AG10803 (cell line): ENCODE measurements around a stretch of chr1.

DNA sequence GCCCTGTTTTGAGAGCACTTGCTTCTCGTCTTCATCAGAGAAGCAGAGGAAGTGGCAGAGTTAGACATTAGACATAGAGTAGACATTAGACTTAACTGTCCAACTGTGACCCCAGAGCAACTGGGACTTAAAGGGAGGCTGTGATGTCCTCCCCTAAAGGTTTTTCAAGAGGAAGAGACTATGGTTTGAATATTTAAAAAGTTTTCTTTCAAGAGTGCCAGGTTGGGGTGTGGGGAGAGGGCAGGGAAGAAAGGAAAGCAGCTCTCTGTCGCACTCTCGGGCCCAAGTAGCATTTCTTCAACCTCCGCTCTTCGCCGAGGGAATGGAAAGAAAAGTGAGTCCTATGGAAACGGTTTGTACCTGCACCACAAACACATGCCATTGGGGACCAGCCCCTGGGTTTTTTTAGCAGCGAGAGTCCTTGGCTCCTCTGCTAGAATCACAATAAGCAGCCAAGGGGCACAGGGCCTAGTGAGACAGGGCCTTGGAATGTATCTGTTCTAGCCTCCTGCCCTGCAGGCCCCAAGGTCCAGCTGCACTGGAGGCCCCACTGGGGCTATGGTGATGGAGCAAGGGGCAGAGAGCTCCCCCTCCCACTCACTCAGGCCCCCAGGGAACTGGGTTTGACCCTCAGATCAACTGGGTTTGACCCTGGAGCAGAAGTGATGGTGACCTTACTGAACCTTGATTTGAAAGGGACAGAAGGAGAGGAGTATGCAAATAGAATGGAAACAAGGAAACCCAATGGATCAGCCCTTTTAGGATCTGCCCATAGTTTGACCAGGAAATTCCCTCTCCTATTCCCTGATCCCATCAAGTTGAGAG, 14.3 kb downstream of the SHISA4 start:
- RRBS: no CpG with 5 or more reads among the region's 8 CpGs

GRCh38 chr1:201969592-201970643, 12.5 kb upstream of the RNPEP start:
- RRBS: no CpG with 5 or more reads among the region's 9 CpGs

- RRBS: 49% methylated on average over 3 of the region's 26 CpGs
Observed at GRCh38 chr1:202018360-202019389, 8.3 kb downstream of the ELF3 start.

- RRBS: no CpG with 5 or more reads among the region's 4 CpGs
Observed at GRCh38 chr1:202046147-202046607, 35.8 kb downstream of the ELF3 start.

GRCh38 chr1:202063016-202063568, 52.7 kb downstream of the ELF3 start:
- RRBS: no CpG with 5 or more reads among the region's 3 CpGs

DNA sequence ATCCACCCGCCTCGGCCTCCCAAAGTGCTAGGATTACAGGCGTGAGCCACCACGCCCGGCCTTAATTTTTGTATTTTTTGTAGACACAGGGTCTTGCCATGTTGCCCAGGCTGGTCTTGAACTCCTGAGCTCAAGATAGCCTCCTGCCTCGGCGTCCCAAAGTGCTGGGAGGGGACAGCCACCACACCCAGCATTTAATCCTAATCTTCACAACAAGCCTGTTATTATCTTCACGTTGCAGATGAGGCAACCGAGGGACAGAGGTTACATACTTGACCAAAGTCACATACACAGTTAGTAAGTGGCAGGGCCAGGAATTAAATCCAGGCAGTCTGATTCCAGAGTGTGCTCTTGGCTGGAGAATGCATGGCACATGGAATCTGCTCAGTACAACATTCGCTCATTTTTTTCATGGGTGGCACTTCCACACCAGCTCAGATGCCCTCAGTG, 4.8 kb upstream of the GPR37L1 start:
- RRBS: no CpG with 5 or more reads among the region's 10 CpGs

GRCh38 chr1:202186977-202187539, 6.5 kb upstream of the LGR6 start:
- RRBS: no CpG with 5 or more reads among the region's 13 CpGs

DNA sequence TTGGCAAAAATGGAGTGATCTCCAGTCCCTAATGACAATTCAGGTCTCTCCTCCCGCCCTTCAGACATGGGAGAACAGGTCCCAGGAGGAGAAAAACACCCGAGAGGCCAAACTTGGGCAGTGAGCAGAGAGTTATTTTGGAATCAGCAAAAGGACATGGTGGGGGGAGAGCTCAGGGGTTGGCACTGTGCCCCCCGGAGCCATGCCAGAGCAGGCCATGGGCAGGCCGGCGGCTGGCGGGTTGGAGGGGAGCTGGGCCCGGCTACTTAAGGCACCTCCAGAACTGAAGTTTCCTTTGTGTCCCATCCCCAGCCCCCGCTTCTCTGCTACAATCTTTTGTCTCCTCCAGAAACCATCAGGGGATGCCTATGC, 7.1 kb downstream of the LGR6 start:
- RRBS: no CpG with 5 or more reads among the region's 8 CpGs

- RRBS: no CpG with 5 or more reads among the region's 5 CpGs
Observed at GRCh38 chr1:202333710-202334385, 7.9 kb downstream of the UBE2T start.

- RRBS: no CpG with 5 or more reads among the region's 4 CpGs
Observed at GRCh38 chr1:202516199-202516677, 167.7 kb downstream of the PPP1R12B start.

- RRBS: no CpG with 5 or more reads among the region's 18 CpGs
Observed at GRCh38 chr1:202709426-202709878, 802 bp downstream of the SYT2 start.

GRCh38 chr1:202862660-202863107, 26.3 kb downstream of the RABIF start:
- RRBS: no CpG with 5 or more reads among the region's 3 CpGs

- RRBS: no CpG with 5 or more reads among the region's 9 CpGs
Observed at GRCh38 chr1:202911459-202911961, 15.5 kb downstream of the KLHL12 start.

GRCh38 chr1:202918159-202918484, 8.9 kb downstream of the KLHL12 start:
- RRBS: no CpG with 5 or more reads among the region's 3 CpGs

DNA sequence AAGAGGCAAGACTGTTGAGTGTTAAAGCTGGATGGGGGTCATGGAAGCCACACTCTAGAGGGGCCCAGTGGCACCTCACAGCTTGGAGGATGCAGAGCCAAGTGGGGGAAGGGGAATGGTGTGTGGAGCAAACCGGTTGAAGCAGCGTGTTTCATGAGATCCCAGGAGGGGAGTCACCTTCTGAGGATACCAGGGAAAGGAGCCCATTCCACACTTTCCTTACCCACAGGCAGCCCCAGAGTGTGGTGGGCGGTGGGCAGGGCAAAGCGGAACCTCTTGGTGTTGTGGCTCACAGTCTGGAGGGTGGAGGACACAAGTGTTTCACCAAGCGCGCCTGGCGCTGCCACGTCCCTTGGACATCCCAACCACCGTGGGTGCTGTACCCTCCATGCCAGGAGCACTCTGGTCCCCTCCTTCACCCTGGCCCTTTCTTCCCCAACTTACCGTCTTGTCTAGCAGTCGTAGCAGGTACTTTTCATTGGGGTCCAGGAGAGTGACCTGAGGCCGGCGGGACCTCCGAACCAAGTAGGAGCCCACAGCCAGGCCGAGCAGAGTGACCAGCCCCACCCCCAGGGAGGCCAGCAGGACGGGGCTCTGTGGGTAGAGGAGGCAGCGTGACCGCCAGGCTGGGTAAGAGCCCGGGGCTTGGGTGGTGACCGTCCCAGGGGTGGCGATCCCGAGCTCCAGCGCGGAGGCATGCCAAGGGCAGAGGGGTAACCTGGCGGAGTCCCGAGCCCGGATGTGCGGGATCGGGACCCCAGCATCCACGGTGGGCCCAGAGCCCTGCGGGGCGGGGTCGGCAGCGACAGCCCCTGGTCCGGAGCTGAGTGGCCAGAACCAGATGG, 530 bp downstream of the CYB5R1 start:
- RRBS: 2% methylated on average over 14 of the region's 35 CpGs

GRCh38 chr1:202967966-202968365, 909 bp upstream of the CYB5R1 start:
- RRBS: no CpG with 5 or more reads among the region's 5 CpGs

- RRBS: no CpG with 5 or more reads among the region's 5 CpGs
Observed at GRCh38 chr1:203006046-203006407, 1.1 kb upstream of the TMEM183A start.

GRCh38 chr1:203008275-203008912, 1.2 kb downstream of the TMEM183A start:
- RRBS: no CpG with 5 or more reads among the region's 3 CpGs

DNA sequence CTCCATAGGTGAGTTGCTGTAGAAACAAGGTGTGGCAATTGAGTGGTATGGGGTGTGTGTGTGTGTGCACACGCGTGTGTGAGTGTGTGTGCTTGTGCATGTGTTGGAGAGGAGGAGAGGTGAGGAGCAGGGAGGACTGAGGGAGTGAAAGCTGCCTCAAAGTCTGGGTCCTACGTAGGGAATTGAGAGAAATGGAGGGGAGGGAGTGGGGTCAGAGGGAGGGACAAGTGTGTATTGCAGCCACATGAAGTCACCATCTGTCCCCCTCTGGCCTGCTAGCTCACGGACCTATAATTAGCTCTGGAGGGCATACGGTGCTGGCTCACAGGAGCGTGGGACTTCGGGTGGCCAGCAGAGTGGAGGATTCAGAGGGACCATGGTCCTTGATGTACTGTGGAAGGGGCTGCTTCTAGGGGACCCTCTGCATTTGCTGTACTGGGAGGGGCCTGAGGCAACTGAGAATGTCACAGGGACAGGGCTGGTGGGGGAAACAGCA, 2.3 kb downstream of the PPFIA4 start:
- RRBS: no CpG with 5 or more reads among the region's 7 CpGs

- RRBS: no CpG with 5 or more reads among the region's 5 CpGs
Observed at GRCh38 chr1:203308509-203309644, 3.6 kb downstream of the BTG2 start.